Colonic mucosa (tissue), 1 donor: Measurements from ENCODE around the gene LNX2.

DNA sequence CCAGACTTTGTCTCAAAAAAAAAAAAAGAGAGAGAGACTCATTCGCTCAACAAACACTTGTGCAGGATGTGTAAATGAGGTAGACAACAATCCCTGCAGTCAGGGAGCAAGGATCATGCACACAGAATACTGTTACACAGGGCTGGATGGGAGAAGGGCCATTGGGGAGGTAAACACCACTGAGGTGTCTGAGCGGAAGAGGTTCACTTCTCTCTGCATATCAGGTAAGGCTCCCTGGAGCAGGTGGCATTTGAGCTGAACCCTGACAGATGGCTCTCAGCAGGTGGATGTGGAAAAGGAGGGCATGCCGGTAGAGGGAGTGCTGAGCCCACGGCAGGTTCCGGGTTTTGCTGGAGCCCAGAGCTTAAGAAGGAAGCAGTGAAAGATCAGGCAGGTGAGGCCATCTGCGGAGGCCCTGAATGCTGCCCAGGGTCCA lies 199.6 kb downstream of the USP12 start:
- PRO-cap, result unidirectional peak, plus-strand start at position 381 of the sequence

DNA sequence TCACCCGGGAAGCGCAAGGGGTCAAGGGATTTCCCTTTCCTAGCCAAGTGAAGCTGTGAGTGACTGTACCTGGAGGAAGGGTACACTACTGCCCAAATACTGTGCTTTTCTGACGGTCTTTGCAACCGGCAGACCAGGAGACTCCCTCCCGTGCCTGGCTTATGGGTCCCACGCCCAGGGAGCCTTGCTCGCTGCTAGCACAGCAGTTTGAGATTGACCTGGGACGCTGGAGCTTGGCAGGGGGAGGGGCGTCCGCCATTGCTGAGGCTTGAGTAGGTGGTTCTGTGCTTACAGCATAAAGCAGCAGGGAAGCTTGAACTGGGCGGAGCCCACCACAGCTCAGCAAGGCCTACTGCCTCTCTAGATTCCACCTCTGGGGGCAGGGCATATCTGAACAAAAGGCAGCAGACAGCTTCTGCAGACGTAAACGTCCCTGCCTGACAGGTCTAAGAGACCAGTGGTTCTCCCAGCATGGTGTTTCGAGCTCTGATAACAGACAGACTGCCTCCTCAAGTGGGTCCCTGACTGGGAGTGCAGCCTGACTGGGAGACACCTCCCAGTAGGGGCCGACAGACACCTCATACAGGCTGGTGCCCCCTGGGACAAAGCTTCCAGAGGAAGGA lies 45.8 kb downstream of the USP12 start:
- PRO-cap, result no peak

GRCh38 chr13:27169222-27170088 lies 2.2 kb downstream of the USP12 start:
- PRO-cap, result no peak

DNA sequence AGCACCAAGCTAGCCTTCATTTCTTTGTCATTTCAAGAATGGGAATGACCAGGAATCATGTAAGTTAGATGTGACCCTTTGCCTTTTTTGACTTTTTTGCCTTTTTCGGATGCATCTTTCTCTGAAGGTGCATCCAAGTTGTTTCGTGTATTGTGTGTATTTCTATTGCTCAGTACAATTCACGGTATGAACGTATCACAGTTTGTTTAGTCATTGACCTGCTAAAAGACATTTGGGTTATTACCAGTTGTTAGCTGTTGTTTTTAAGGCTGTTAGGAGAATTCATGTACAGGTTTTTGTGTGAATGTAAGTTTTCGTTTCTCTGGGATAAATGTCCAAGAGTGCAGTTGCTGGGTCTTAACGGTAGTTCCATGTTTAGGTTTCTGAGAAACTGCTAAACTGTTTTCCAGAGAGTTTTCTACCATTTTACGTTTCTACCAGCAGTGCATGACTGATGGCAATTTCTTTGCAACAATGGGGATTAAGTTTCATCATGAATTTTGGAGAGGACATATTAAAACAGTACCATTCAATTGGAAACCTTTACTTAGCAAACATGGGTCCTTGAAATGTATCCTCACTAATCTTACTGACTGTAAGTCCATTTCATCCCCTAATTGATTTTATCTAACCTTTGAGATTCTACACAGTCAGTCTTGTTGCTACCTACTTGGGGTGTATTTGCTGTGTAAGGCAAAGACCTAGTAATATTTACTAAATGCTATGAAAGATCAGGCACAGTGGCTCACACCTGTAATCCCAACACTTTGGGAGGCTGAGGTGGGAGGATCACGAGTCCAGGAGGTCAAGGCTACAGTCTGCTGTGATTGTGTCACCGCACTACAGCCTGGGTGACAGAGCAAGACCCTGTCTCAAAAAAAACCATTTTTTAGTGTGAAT lies 6.9 kb downstream of the RPL21 start:
- PRO-cap, result no peak

DNA sequence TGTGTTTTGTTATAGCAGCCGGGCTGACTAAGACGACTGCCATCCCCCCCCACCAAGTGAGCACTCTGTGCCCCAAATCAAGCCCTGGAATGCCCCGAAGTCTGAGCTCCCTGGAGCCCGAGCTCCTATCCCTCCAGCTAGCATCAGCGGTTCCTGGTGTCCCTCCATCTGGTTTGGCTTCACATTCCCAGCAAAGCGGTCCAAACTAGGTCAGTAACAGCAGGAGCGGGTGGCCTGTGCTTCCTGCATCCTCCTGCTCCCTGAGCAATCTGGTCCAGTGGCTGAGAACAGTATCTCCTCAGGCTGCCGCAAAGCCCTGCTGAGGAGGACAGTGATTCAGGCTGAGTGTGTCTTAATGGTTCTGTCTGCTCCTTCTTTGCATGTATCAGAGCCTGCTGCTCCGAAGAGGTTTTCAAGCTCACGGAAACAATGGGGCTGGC lies 25.8 kb downstream of the RASL11A start:
- PRO-cap, result no peak

GRCh38 chr13:27299051-27299304 lies 28.3 kb downstream of the RASL11A start:
- PRO-cap, result no peak

GRCh38 chr13:27372778-27373398 lies 51.5 kb upstream of the GTF3A start:
- PRO-cap, result unidirectional peak, plus-strand start at chr13:27373167; unidirectional peak, plus-strand start at chr13:27373236

DNA sequence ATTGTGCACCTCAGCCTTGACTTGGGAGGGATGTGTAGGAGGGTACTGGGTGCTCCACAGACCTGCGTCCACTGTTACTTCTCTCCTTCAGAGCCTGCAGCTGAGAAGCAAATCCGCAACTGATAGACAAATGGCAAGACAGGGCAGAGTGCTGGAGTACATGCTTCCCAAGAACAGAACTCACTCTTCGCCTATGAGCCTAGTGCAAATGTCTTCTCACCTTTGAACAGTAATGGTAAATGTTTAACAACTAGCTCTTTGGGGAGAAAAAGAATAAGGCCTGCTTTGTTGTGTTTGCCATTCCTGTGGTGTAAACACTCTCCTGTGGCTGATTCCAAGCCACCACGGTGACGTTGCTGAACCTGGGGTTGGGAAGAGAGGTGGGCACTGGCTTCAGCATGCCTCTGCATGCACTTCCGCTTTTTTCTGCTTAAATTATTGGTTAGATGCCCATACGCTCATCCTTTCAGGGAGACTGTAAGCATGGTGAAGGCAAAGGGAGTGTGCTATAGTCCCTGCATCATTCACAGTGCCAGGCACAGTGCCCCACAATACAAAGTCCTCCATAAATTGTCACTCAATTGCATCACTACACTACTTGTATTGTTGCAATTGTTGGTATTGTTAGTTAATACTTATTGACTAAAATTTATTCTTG lies 28.1 kb upstream of the GTF3A start:
- PRO-cap, result no peak

- PRO-cap, result no peak
These were observed 8.1 kb downstream of the GTF3A start for GRCh38 chr13:27432412-27433107.

- PRO-cap, result no peak
These were observed 10.3 kb downstream of the GTF3A start for GRCh38 chr13:27434350-27435544.

- PRO-cap, result no peak
These were observed 27.0 kb downstream of the LNX2 start for GRCh38 chr13:27593108-27593855.

GRCh38 chr13:27619729-27620647 lies at the start of gene LNX2:
Gene LNX2, minus strand, starts transcription at chr13:27620529.
- PRO-cap, result unidirectional peak, plus-strand start at chr13:27620063; bidirectional peak, plus-strand start at chr13:27620743, minus-strand start at chr13:27620529

DNA sequence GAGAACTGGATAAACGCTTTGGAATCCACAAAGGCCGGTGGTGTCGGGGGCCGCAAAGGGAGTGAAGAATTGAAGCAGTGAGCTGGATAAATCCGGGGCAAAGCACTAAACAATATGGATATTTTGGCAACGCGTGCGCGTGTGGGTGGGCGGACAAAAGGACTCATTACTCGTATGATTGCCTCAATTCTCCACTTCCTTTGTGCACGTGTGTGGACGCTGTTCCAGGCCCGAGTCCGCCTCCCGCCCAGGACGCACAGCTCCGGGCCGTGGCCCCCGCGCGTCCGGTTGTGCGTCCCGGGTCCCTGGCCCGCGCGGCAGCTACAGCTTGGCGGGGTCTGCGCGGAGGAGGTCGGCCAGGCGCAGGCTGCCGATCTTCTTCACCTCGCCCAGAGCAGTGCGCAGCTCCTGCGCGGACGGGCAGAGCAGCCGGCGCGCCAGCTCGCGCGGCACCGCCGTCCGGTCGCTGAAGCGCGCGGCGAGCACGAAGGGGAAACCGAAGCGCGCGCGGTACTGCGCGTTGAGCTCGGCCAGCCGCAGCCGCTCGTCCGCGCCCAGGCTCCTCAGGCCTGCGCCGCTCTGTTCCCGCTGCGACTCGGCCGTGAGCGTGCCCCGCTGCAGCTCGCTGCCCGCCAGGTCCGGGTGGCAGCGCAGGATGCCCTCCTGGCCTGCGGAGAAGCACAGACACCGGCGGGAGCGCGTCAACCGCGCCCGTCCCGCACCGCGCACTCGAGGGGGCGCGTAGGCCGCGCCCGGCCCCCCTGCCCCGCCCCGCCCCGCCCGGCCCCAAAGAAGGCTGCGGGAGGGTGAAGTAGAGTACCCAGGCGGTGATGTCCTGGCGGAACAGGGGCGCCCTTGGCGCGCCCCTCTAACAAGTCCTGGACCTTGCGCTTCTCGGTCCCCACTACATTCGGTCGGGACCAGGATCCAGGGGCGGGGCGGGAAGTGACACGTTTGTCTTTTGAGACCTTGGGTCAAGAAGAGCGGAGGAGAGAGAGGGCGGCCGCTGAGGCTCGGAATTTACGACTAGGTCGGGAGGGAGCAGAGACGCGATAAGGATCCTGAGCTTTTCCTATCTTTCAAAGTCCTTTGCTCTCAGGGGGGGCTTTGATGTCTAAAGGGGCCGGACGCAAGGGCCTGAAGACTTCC lies 9.0 kb upstream of the CDX2 start:
- PRO-cap, result bidirectional peak, plus-strand start at position 194 of the sequence, minus-strand start at position 165 of the sequence; bidirectional peak, plus-strand start at position 977 of the sequence, minus-strand start at position 880 of the sequence

- PRO-cap, result no peak
These were observed 49.8 kb downstream of the PAN3 start for GRCh38 chr13:28188164-28188583.

DNA sequence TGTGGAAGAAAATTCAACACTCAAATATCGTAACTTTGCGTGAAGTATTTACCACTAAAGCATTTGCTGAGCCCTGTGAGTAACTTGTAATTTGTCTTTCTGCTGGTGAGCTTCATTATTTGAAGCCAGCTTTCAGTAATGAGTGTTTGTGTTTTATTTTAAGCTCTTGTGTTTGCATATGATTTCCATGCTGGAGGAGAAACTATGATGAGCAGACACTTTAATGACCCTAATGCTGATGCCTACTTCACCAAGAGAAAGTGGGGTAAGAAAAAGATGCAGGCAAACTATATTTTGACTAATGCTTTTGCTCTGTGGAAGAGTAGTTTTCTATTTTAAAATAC lies 128.8 kb downstream of the PAN3 start:
- PRO-cap, result no peak

DNA sequence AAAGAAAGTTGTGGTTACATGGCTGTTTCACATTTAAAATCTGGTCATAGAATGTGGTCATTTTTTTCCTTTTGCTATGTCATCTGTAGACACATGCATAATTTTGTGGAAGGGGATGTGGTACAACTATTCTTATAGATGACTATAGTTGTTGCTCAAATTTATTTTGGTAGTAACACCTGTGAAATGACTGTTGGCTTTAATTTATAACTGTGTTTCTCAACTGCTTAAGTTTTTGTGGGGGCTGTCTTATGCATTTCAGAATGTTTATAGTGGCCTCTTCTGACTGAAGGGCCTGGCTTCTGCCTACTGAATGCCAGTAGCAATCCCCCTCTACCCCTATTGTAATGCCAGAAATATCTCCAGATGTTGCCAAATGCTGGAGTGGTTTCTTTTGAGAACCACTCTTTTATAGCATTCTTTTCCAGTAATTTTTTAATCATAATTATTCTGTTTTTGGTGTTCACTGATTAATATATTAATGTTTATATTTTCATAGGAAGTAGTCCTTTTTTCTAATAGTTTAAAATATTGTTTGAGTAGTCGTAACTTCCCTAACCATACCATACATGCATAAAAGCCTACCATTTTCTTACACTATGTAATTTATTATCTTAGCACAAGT lies 130.6 kb downstream of the PAN3 start:
- PRO-cap, result no peak

- PRO-cap, result unidirectional peak, minus-strand start at chr13:28743132
These were observed 24.3 kb upstream of the SLC46A3 start for GRCh38 chr13:28743059-28743474.

DNA sequence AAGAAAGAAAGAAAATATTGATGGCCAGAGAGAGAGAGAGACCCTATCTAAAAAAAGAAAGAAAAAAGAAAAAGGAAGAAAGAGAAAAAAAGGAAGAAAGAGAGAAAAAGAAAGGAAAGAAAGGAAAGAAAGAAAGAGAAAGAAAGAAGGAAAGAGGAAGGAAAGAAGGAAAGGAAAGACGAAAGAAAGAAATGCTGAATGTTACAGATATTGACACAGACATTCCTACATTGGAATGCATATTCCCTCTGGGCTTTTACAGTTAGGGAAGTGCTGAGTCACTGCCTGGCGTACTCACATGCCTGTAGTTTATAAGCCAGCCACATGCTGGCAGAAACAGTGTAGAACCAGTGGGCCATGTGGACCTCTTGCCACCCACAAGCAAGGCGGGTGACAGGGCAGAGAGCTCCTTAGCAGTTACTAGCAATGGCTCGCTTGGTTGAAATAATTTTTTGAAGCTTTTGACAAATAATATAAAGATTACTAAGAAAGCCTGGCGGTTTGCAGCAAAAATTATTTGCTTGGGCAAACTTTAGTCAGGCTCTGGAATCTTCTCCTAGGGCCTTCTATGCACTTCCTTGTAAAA lies 34.7 kb upstream of the SLC46A3 start:
- PRO-cap, result no peak

- PRO-cap, result no peak
These were observed 158.4 kb downstream of the SLC7A1 start for GRCh38 chr13:29437114-29437530.

DNA sequence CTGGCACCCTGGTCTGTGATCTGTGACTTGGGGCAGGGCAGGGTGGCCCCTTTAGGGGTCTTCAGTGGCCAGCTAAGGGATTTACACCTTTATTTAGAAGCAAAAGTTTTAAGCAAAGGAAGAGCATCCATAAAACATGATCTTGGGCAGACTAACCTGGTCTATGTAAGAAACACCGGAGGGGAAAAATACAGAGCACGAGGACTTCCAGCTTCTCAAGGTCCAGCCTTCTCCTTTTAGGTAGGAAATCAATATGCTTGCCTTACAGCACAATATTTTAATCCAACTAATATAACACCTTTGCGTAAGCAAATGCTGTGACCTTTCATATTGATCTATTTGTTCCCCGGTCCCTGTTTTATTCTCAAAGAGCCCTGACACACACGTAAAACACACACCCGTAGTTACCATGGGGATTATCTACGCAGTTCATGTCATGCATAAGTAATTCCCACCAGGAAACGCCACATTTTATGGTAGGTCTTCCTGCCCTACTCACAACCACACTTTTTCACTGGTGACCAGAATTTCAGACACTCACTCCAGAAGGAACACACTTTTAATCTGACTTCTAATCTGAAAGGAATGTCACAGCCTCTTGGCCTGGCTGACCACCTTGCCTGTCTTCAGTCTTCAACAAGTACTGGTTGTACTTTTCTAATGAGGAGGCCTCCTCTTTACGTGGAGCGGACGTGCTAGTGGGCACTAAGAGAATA lies 46.9 kb downstream of the SLC7A1 start:
- PRO-cap, result unidirectional peak, plus-strand start at position 469 of the sequence